Subcutaneous adipose tissue (tissue), 3 donors: Measurements from ENCODE around the gene BRD9.

DNA sequence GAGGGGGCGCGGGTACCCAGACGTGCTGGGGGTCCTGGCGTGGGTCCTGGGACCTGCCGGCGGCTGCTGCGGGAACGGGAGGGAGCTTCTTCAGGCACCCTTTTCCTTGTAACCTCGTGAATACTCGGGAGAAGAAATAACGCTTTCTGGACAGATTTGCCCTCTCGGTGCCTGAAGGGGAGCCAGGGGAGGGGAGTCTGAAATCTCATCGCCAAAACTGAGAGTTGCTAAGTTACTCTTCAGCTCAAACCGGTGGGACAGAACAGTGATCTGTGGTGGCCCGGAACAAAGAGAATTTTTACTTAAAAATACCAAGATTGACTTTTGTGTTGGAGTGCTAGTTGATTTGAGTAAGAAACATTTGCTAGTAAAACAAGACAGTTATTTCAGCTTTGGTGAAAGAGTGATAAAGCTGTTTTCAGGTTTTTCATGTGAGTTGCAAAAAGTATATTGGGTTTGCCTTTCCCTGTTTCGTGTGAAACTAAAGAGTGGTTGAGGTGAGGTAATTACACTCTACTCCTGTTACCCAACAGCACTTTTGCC is 649 bp downstream of the PLEKHG4B start:
- PRO-cap = no peak
- RAMPAGE, long total RNA, 3 experiments = no peak in any of the 3 experiments

- PRO-cap = no peak
- RAMPAGE, long total RNA, 3 experiments = no peak in any of the 3 experiments
Measured at GRCh38 chr5:281502-281987, 10.1 kb downstream of the PDCD6 start.

- PRO-cap = no peak
- RAMPAGE, long total RNA, 3 experiments = no peak in any of the 3 experiments
Measured at GRCh38 chr5:322389-323029, 995 bp downstream of the AHRR start.

DNA sequence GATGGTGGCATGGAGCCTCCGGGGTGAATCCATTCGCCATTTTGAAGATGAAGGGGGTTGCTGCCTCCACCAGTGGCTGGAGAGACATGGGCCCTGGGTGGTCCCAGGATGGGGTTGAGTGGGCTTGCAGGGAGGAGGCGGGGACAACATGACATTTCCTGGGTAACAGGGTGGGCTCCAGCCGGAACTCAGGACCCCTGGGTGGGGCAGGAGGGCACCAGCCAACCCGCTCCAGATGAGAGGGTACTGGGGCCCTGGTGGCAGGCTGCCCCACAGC is 55.7 kb downstream of the AHRR start:
- PRO-cap = no peak
- RAMPAGE, long total RNA, 3 experiments = no peak in any of the 3 experiments

DNA sequence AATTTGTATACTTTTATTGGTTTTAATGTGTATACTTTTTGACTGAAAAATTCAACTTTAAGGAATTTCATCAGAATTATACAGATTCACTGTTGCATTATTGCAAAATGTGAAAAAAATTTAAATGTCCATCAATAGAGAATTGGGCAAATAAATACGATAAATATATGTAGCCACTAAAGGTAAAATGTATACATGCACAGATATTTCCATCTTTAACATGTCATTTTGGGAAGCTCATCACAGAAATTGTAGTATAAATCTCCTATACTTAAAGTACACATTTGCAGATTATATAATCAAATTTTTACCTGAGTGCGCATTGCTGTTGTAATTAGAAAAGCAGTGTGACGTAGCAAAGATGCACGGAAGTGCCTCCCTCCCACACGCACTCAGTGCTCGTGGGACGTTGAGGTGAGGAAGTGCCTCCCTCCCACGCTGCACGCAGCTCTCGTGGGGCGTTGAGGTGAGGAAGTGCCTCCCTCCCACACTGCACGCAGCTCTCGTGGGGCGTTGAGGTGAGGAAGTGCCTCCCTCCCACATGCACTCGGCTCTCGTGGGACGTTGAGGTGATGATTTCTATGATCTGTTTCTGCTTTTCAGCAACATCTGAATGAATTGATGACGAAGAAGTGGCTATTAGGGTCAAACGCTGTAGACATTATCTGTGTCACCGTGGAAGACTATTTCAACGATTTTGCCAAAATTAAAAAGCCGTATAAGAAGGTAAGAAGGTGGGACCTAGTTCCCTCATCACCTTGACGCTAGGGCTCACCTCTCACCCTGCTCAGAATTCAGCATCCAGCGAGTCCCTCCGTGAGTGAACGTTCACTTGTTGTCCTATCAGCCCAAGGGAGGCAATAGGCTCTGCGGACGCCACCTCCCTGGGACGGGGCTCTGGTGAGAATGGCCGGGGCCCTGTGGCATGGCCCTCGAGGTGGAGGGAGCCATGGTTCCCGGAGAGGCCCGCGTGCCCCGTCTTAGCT is 21.0 kb downstream of the EXOC3 start:
- PRO-cap = no peak
- RAMPAGE, long total RNA, 3 experiments = no peak in any of the 3 experiments

GRCh38 chr5:464988-465364 is 22.0 kb downstream of the EXOC3 start:
- PRO-cap = no peak
- RAMPAGE, long total RNA, 3 experiments = no peak in any of the 3 experiments

- PRO-cap = no peak
- RAMPAGE, long total RNA, 3 experiments = no peak in any of the 3 experiments
Measured at GRCh38 chr5:523988-524317, 296 bp downstream of the SLC9A3 start.

GRCh38 chr5:532471-533252 is 8.4 kb upstream of the SLC9A3 start:
- PRO-cap = no peak
- RAMPAGE, long total RNA, 3 experiments = no peak in any of the 3 experiments

GRCh38 chr5:553826-554292 is 29.6 kb upstream of the SLC9A3 start:
- PRO-cap = no peak
- RAMPAGE, long total RNA, 3 experiments = no peak in any of the 3 experiments

DNA sequence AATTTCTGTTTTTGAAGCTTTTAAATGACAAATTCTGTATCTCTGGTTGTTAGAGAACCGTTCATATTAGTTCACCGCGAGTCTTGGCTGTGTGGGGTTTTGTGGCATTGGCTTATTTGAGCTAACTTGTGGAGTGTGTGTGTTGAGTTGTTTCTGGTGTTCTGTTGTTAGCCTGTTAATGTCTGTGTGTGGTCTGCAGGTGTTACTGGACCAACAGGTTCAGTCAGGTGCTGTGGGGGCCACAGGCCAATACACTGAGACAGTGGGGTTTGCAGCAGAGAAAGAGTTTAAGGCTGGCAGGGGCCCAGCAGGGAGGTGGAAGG is 840 bp downstream of the CEP72 start:
- PRO-cap = no peak
- RAMPAGE, long total RNA, 3 experiments = no peak in any of the 3 experiments

GRCh38 chr5:646508-647070 is 34.4 kb downstream of the CEP72 start:
- PRO-cap = no peak
- RAMPAGE, long total RNA, 3 experiments = no peak in any of the 3 experiments

GRCh38 chr5:703385-703919 is 10.3 kb upstream of the TPPP start:
- PRO-cap = no peak
- RAMPAGE, long total RNA, 3 experiments = no peak in any of the 3 experiments

DNA sequence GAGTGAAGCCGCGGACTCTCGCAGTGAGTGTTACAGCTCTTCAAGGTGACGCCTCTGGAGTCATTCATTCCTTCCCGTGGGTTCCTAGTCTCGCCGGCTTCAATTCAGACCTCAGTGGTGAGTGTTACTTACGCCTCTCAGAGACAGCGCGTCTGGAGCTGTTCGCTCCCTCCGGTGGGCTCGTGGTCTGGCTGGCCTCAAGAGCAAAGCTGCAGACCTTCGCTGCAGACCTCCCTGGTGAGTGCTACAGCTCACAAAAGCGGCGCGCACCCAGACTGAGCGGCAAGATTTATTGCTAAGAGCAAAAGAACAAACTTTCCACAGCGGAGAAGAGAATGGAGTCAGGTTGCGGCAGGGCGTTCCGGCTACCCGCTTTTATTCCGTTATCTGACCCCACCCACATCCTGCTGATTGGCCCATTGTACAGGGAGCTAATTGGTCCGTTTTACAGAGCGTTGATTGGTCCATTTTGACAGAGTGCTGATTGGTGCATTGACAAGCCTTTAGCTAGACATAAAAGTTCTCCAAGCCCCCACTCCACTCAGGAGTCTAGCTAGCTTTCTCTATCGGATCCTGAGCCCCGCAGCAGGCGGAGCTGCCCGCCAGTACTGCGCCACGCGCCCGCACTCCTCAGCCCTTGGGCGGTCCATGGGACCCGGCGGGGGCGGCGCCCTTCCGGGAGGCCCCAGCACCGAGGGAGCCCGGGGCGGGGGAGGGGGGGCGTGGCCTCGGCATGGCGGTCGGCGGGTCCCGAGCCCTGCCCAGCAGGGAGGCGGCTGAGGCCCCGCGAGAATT is 7.1 kb downstream of the ZDHHC11B start:
- PRO-cap = no peak
- RAMPAGE, long total RNA, 3 experiments = no peak in any of the 3 experiments

- PRO-cap = unidirectional peak, minus-strand start at chr5:892801
- RAMPAGE, long total RNA, 3 experiments = start-site peak on the minus strand in 2 of 3 experiments, at chr5:892609-892749 at its widest, 33 to 62 reads per replicate
Measured at GRCh38 chr5:892149-893105, at the start of gene BRD9. BRD9 (minus strand) TSS chr5:892801.

DNA sequence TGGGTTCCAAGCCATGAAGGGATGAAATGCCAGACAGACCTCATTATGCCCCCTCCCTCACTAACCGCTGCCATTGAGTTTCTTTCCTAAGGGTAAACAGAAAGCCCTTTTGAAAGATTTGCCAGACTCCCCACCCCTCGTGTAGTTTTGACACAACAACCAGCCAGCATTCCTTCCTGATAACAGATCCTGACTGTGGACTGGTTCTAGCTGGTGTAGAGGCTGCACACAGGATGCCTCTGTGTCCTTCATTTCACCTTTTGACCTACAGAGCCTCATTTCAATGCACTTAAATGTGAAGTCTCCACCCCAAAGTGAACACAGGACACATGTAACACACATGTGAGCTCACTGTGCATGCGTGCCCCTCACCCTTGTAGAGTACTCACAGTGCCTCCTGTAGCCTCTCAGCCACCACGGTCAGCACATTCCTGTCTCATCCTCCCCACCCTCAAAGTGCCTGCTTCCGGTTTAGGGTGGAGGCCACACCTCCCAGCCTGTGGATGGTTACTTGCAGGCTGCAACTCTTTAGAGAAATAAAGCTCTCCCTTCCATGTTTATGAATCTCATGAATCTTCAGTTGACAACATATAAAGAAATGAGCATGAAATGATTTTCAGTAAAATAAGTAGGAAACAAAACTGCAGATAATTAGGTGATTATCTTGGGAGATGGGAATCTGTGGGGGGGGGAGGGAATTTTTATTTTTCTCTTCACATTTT is 11.6 kb upstream of the NKD2 start:
- PRO-cap = no peak
- RAMPAGE, long total RNA, 3 experiments = no peak in any of the 3 experiments

DNA sequence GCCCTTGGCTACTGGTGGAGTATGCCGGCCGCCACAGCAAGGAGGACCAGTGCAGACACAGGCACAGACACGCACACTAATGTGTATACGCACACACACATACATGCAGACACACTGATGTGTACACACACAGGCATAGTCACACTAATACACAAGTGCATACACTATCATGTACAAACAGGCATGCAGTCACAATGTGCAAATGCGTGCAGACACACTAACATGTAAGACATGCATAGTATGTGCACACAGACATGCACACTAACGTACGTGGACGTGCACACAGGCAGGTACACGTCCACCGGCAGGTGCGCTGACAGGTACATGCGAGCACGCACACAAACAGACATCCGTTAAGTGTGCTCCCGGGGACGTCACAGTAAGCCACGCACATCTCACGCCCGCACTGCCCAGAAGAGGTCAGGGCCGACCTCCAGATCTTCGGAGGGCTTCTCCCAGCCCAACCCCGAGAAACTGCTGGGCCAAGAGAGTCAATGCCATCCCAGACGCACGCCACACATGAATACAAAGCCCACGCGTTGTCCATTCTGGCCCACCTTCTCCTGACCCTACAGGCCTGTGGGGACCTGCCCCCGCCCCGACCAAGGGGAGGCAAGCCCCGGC is 46.6 kb downstream of the NKD2 start:
- PRO-cap = no peak
- RAMPAGE, long total RNA, 3 experiments = no peak in any of the 3 experiments

- PRO-cap = no peak
- RAMPAGE, long total RNA, 3 experiments = no peak in any of the 3 experiments
Measured at GRCh38 chr5:1092057-1092469, 19.8 kb downstream of the SLC12A7 start.

DNA sequence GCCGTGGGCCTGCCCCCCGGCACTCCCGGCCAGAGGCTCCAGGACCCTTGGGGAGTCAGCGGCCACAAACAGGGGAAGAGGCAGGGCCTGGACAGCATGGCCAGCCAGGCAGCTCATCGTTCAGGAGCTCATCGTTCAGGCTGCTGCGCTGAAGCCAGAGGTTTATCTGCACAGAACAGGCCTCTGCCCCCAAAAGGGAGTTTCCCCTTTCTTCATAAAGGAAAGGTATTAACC is 6.5 kb downstream of the SLC12A7 start:
- PRO-cap = no peak
- RAMPAGE, long total RNA, 3 experiments = no peak in any of the 3 experiments

GRCh38 chr5:1251770-1252573 is 26.8 kb downstream of the SLC6A18 start:
- PRO-cap = no peak
- RAMPAGE, long total RNA, 3 experiments = no peak in any of the 3 experiments

DNA sequence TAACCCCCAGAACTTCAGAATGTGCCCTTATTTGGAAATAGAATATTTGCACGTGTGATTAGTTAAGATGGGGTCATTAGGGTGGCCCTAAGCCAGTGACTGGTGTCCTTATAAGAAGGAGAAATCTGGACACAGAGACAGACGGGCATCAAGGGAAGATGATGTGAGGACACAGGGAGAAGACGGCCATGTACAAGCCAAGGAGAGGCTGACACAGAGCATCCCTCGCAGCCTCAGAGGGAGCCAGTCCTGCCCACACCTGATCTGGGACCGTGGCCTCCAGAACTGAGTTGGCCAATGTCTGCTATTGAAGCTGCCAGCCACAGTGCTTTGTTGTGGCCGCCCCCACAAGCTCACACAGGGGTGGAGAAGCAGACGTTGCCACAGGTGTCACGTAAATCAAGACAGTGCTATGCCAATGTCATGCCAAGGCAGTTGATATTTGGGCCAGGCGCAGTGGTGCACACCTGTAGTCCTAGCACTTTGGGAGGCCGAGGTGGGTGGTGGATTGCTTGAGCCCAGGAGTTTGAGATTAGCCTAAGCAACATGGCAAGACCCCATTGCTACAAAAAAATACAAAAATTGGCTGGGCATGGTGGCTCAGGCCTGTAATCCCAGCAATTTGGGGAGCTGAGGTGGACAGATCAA is 17.3 kb upstream of the TERT start:
- PRO-cap = no peak
- RAMPAGE, long total RNA, 3 experiments = no peak in any of the 3 experiments